Heart left ventricle (tissue), 7 donors: ENCODE data around the genes COL6A1 and PRMT2.

- PRO-cap, 6 experiments: no peak in any of the 6 experiments
- RAMPAGE, long total RNA, 2 experiments: no peak in any of the 2 experiments
- RRBS: 91% methylated on average over 6 of the region's 39 CpGs
Observed at GRCh38 chr21:45511976-45512955, 30.0 kb downstream of the SLC19A1 start.

DNA sequence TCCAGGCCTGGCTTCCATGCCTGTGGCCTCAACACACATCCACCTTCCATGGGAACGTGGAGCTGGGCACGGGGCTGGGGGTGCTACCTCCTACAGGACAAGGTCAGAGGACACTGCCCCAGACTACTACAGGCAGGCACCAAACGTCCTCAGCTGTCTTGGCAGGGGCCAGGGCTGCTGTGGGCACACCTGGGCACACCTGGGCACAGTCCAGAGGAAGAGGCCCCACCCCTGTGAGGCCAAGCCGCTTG lies 9.1 kb downstream of the SLC19A1 start:
- PRO-cap, 6 experiments: no peak in any of the 6 experiments
- RAMPAGE, long total RNA, 2 experiments: no peak in any of the 2 experiments
- RRBS: no CpG with 5 or more reads among the region's 4 CpGs

DNA sequence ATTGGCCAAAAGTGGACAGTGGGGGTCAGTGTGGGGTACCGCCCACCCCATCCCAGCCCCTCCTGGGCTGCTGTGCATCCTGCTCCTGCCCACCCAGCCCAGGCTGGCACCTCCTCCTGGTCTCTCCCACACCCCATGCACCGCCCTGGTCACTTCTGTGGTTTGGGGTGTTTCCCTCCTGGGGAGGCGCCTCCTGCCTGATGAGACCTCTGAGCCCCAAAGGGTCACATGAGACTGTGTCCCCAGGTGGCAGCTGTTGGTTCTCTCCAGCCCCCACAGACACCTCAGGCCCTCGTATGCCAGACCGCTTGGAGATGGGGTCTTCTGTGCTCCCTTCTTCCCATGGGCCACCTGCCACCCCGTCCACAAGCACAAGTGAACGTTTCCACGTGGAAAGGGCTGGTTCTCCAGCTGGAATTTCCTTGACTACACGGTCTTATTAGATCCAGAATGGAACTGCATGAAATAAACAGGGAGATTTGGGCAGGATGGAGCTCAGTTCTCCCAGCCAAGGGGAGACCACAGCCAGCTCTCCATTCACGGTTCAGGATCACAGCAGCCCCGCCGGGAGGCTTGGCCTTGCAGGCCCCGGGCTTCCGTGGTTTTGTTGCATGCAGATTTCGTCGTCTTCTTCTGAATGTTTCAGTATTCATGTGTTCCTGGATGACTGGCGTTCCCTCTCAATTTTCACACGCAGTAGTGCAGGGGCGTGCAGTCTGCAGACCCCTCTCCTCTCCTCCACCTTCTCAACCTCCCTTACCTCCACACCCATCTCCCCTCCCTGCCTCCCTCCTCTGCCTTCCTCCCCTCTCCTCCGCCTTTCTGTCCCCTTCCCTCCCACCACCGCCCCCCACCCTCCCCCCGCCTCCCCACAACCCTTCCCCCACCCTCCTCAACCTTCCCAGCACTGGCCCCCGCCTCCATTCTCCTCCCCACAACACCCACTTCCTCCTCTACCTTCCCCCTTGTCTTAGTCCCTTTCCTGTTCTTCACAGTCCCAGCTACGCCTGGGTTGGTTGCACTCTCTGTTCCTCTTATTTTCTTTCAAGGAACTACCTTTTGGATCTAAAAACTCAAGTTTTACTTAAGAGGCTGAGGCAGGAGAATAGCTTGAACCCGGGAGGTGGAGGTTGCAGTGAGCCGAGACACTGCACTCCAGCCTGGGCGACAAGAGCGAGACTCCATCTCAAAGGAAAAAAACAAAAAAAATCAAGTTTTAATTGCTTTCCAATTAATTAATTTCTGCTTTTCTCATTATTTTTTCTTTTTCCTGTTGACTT lies 8.3 kb upstream of the SLC19A1 start:
- PRO-cap, 6 experiments: peak in 2 of 6 experiments; most common plus-strand start position 985 of the sequence (in 1); most common minus-strand start position 824 of the sequence (in 1)
- RAMPAGE, long total RNA, 2 experiments: no peak in any of the 2 experiments
- RRBS: no CpG with 5 or more reads among the region's 28 CpGs

- PRO-cap, 6 experiments: no peak in any of the 6 experiments
- RAMPAGE, long total RNA, 2 experiments: no peak in any of the 2 experiments
- RRBS: no CpG with 5 or more reads among the region's 13 CpGs
Observed at GRCh38 chr21:45747737-45748140, 104.2 kb downstream of the PCBP3 start.

- PRO-cap, 6 experiments: peak in 6 of 6 experiments; most common plus-strand start chr21:45981770 (in 6)
- RAMPAGE, long total RNA, 2 experiments: start-site peak on the plus strand in 2 of 2 experiments, at chr21:45981754-45981783 at its widest, 558 to 1,644 reads per replicate
- RRBS: 2% methylated on average over 5 of the region's 25 CpGs
Observed at GRCh38 chr21:45981637-45982005, at the start of gene COL6A1. TSS of gene COL6A1 (plus strand) at chr21:45981770.

DNA sequence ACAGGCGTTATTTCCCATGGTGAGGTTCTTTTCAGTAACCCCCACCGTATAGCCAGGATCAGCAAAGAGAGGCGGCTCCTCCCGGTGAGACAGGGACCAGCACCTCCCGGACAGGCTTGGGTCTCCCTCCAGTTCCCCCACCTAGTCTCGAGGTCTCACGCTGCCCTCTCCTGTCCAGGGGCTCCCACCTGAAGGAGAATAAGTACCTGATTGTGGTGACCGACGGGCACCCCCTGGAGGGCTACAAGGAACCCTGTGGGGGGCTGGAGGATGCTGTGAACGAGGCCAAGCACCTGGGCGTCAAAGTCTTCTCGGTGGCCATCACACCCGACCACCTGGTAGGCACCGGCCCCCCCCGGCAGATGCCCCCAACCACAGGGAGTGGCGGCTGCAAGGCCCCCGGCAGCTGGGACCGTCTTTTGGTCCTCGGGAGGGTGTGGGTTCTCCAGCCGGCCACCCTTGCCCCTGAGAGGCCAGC lies 4.8 kb downstream of the COL6A1 start:
- PRO-cap, 6 experiments: no peak in any of the 6 experiments
- RAMPAGE, long total RNA, 2 experiments: no peak in any of the 2 experiments
- RRBS: 93% methylated on average over 3 of the region's 20 CpGs

- PRO-cap, 6 experiments: no peak in any of the 6 experiments
- RAMPAGE, long total RNA, 2 experiments: no peak in any of the 2 experiments
- RRBS: 80% methylated on average over 10 of the region's 28 CpGs
Observed at GRCh38 chr21:46154246-46154892, 1.0 kb downstream of the FTCD start.

GRCh38 chr21:46156214-46156656 lies 856 bp upstream of the FTCD start:
- PRO-cap, 6 experiments: no peak in any of the 6 experiments
- RAMPAGE, long total RNA, 2 experiments: no peak in any of the 2 experiments
- RRBS: no CpG with 5 or more reads among the region's 15 CpGs

GRCh38 chr21:46182815-46183358 lies 1.4 kb downstream of the SPATC1L start:
- PRO-cap, 6 experiments: peak in 1 of 6 experiments; most common minus-strand start chr21:46183068 (in 1)
- RAMPAGE, long total RNA, 2 experiments: start-site peak on the minus strand in 1 of 2 experiments, at chr21:46183003-46183072 at its widest, 13 reads per replicate
- RRBS: no CpG with 5 or more reads among the region's 22 CpGs

GRCh38 chr21:46188915-46190004 lies 5.0 kb upstream of the SPATC1L start:
- PRO-cap, 6 experiments: peak in 4 of 6 experiments; most common plus-strand start chr21:46189047 (in 1); most common minus-strand start chr21:46189297 (in 4)
- RAMPAGE, long total RNA, 2 experiments: no peak in any of the 2 experiments
- RRBS: no CpG with 5 or more reads among the region's 14 CpGs

- PRO-cap, 6 experiments: no peak in any of the 6 experiments
- RAMPAGE, long total RNA, 2 experiments: no peak in any of the 2 experiments
- RRBS: no CpG with 5 or more reads among the region's 17 CpGs
Observed at GRCh38 chr21:46264996-46265468, 20.4 kb downstream of the MCM3AP start.

DNA sequence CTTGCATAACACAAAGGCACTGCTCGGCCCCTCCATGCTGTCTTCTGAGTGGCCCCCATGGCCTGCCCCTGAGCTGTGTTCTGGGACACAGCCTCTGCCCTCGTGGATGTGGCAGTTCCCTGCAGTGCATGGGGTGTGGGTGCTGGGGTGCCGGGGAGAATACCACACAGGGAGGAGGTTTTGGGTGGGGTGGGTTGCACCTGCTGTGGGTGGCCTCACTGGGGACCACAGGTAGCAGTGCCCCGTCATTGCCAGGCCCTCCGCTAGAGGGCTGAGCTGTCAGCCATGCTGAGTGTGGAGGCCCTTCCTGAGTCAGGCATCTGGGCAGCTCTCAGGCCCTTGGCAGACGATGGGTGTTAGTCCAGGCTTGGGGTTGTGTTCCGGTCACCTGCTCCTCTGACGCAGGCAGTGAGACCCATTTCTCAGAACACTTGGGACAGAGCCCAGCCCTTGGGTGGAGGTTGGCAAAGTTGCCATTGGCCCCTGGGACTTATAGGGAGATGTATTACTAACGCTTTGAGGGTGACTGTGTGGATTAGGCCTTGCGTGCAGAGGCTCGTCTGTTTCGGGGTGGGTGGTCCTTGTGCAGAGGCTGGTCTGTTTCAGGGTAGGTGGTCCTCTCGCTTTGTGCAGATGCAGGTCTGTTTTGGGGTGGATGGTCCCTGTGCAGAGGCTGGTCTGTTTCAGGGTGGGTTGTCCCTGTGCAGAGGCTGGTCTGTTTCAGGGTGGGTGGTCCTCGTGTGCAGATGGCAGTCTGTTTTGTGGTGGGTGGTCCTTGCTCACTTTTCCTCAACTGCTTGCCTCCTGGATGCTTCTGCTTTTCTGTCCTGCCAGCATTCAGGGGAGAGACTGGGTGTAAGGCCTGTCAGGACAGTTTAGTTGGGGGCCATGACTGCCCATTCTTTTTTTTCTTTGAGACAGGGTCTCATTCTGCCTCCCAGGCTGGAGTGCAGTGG lies 24.0 kb downstream of the PCNT start:
- PRO-cap, 6 experiments: peak in 4 of 6 experiments; most common plus-strand start position 525 of the sequence (in 4); most common minus-strand start position 273 of the sequence (in 3)
- RAMPAGE, long total RNA, 2 experiments: start-site peak on the plus strand in 2 of 2 experiments, centred at positions 535 to 542 of the sequence, 44 to 56 reads per replicate
- RRBS: no CpG with 5 or more reads among the region's 14 CpGs

DNA sequence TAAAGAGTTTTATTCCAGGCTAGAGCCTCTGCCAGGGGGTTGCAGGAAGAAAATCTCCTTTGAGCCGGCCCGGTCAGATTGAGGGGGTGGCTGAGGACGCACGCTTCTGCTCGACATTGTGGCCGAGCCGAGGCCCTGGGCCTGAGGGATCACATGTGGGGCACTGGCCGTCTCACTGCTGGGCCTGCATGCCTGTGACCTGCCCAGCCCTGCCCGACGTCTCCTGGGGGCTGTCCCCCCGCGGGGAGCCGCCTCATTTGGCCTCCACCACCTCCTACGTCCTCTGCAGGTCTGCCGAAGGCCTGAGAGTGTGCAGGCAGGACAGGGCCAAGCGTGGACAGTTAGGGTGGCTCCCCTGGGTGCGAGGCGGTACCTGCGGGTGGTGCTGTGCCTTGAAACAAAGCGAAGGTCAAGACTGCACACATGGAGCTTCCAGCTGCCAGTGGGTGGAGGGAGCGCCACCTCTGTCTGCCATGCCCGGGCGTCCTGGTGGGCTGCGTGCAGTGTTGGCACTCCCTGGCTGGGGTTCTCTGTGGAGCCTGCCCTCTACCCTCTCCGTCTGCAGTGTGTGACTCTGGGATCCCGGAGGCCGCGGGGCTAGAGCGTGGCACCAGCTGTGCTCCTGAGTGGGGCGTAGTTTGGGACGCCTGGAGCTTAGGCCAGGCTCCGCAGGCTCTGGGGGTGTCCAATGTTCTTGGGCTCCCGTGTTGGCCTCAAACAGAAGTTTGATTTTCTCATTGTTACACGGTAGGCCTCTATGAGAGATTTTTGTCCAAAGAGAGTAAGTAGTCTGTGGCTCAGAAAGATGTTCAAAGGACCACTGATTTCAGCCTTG lies 51.8 kb downstream of the PCNT start:
- PRO-cap, 6 experiments: peak in 4 of 6 experiments; most common plus-strand start position 340 of the sequence (in 2); most common minus-strand start position 153 of the sequence (in 1)
- RAMPAGE, long total RNA, 2 experiments: no peak in any of the 2 experiments
- RRBS: 91% methylated on average over 5 of the region's 34 CpGs

DNA sequence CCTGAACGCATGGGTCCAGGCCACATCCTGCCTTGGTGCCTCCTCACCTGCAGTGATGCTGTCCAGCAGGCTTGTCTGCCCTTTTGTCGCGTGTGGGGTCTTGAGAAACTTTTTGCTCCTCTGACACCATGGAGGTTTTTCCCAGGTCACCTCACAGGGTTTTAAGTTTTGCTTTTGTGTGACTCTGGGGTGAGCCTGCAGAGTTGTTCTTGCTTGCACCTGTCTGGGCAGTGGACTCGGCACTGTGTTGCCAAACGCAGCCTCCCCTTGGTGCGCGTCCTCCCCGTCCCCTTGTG lies 62.6 kb downstream of the PCNT start:
- PRO-cap, 6 experiments: no peak in any of the 6 experiments
- RAMPAGE, long total RNA, 2 experiments: no peak in any of the 2 experiments
- RRBS: no CpG with 5 or more reads among the region's 8 CpGs

GRCh38 chr21:46394848-46395363 lies 63.8 kb upstream of the DIP2A start:
- PRO-cap, 6 experiments: no peak in any of the 6 experiments
- RAMPAGE, long total RNA, 2 experiments: no peak in any of the 2 experiments
- RRBS: no CpG with 5 or more reads among the region's 14 CpGs

GRCh38 chr21:46425460-46426024 lies 33.1 kb upstream of the DIP2A start:
- PRO-cap, 6 experiments: no peak in any of the 6 experiments
- RAMPAGE, long total RNA, 2 experiments: no peak in any of the 2 experiments
- RRBS: no CpG with 5 or more reads among the region's 27 CpGs

- PRO-cap, 6 experiments: peak in 6 of 6 experiments; most common plus-strand start chr21:46635674 (in 6); most common minus-strand start chr21:46635484 (in 4)
- RAMPAGE, long total RNA, 2 experiments: start-site peak on the plus strand in 2 of 2 experiments, at chr21:46635667-46635703 at its widest, 96 to 664 reads per replicate
- RRBS: 1% methylated on average over 10 of the region's 67 CpGs
Observed at GRCh38 chr21:46634783-46635786, at the start of gene PRMT2. TSS of gene PRMT2 (plus strand) at chr21:46635674.